Omental fat pad (tissue), 4 donors: ENCODE measurements around a stretch of chr11.

DNA sequence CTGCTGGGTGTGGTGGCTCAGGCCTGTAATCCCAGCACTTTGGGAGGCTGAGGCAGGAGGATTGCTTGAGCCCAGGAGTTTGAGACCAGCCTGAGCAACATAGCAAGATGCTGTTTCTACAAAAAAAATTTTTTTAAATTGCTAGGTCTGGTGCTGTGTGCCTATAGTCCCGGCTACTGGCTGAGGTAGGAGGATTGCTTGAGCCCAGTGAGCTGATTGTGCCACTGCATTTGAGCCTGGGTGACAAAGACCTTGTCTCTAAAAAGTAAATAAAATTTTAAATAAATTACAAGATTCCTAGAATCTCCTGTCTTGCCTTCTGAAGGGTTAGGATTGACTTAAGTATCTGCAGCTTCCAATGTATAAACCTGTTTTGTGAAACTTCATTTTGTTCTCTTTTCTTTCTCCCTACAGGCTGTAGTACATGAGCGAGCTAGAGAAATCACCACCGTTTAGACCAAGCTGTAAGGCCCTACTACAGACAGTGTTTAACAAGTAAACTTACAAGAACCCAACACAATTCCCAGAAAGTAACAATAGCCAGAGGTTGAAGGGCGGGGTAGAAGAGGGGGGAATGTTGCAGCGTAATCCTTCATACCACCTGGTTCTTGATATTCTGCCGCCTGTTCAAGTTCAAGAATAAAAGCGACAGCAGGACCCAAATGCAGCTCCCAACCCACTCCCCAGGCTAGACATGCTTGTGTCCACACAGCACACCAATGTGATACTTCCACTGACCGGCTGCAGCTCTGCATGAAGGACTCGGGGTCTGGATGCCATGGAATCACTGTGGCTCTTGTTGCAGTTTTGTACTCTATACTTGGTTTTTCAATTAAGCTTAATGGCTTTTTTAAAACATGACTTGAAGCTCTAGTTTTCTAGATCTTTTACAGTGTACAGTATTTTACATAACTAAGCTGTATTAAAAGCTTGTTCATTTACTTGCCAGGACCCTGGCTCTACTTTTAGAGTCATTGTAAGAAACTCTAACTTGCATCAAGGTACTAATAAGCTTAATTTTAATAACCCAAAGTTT, 6.7 kb downstream of the SRPRA start:
- PRO-cap: no peak
- RAMPAGE, long total RNA, 4 experiments: no peak in any of the 4 experiments

- PRO-cap: no peak
- RAMPAGE, long total RNA, 4 experiments: no peak in any of the 4 experiments
Measured at GRCh38 chr11:126265037-126266476, 3.1 kb downstream of the SRPRA start.

DNA sequence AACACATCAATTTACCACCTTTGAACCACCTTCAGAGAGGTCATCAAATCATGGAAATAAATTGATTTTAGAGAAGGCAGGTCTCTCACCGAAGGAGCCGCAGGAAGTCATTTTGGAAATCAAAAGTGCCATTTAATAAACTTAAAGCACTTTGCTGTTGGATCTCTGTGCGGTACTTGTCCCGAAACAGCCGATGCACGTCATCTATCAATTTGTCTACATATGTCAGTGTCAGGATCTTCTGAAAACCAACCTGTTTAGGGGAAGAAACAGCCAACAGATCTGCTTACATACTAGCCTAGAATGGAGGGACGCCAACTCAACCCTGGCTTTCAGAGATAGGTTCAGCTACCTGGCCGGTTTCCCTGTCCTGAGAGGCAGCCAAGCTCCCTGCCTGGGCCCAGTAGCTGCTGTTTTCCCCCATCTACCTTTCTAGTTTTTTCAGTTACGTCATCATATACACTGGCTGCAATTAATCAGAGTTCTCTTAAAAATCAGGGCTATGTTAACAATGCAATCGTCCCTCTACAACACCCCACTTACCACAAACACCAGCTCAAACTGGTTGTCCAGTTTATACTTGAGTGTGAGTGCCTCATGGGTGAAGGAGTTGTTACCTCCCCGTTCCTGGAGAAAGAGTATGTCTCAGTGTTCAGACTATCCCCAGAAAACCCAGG, 1.1 kb downstream of the SRPRA start:
- PRO-cap: no peak
- RAMPAGE, long total RNA, 4 experiments: no peak in any of the 4 experiments

DNA sequence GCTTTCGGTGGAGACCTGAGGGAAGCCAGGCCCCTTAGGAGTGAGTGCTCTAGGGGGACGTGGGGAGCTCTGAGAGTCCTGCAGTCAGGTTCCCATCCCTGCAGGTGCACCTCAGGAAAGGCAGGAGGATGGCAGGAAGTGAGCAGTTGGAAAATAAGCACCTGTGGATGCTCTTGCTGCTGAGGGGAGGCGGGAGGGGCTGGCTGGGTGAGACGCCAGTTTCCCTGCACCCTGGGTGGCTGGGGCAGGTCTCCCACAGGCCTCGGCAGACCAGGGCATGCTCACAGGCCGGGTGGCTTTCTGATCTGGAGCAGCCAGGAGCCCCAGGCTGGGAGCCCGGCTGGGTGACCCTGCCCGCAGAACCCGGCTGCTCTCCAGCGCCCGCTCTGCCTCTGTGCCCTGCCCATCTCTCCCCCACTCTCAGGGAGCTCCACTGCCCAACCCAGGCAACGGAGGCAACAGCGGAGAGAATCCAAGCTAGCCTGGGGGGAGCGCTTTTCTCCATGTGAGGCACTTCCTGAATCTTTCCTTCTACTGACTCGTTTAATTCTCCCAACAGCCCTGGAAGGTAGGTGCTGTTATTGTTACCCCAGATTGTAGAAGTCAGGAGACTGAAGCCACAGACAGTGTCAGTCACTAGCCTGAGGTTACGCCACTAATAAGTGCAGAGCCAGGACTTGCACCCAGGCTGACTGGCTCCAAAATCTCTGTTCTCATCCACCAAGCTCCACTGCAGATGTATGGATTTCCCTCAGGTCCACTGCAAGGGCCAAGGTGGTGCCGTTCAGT, 24.7 kb downstream of the DCPS start:
- PRO-cap: no peak
- RAMPAGE, long total RNA, 4 experiments: no peak in any of the 4 experiments

GRCh38 chr11:126339751-126340417, 15.6 kb upstream of the ST3GAL4 start:
- PRO-cap: no peak
- RAMPAGE, long total RNA, 4 experiments: no peak in any of the 4 experiments

GRCh38 chr11:126366840-126367481, 11.5 kb downstream of the ST3GAL4 start:
- PRO-cap: no peak
- RAMPAGE, long total RNA, 4 experiments: no peak in any of the 4 experiments

DNA sequence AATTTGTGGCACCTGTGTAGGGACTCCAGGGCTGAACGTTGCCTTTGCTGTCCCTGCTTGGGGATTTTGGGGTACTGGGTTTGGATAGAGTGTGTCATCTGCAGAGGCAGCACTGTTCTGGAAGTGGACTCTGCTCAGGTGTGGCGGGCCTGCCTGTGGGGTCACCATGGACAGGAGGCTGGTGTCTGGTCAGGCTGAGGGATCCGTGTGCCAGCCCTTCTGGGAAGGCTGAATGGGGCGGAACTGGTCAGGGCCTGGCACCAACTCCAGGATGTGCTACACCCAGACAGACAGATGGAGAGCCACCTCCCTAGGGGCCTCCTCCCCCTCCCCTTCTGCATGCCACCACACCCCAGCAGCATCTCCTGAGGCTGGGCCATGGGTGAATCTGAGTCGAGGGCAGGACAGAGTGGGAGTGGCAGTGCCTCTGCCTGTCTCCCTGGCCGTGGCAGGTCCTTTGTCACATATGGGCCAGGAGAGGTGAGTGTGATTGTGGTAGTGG, 28.9 kb downstream of the ST3GAL4 start:
- PRO-cap: no peak
- RAMPAGE, long total RNA, 4 experiments: no peak in any of the 4 experiments

DNA sequence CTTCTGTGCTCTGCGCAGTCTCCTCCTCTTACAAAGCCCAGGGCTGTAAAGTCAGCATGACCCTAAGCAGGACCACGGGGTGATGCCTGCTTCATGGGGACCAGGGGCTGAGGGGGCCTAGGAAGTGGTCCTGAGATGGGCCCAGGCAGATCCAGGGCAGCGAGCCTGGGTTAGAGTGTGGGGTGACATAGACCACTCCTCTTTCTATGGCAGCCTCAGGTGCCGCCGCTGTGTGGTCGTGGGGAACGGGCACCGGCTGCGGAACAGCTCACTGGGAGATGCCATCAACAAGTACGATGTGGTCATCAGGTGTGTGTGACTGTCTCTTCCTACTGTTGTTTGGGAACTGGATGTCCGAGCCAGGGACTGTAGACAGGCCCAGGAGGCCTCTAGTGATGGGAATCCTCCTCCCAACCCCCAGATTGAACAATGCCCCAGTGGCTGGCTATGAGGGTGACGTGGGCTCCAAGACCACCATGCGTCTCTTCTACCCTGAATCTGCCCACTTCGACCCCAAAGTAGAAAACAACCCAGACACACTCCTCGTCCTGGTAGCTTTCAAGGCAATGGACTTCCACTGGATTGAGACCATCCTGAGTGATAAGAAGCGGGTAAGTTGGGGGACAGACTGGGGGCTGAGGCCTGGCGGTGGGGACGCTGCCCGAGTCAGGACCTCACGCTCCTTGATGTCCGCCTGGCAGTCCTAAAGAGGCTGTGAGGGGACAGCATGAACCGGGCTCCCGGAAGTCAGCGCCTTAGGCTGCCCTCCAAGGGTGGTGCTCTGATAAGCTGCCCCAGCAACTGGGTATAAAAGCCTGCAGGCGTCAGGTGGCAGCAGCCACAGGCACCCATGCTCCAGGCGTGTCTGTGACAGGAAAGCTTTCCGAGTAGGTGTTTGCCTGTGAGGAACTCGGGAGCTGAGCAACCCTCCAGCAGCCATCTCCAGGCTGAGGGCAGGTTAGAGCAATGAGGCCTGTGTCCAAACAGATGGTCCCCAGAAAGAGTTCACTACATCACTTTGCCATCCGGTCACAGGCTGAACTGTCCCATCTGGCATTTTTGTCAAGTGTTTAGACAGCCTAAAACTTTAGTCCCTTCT, 52.7 kb downstream of the ST3GAL4 start:
- PRO-cap: no peak
- RAMPAGE, long total RNA, 4 experiments: no peak in any of the 4 experiments

DNA sequence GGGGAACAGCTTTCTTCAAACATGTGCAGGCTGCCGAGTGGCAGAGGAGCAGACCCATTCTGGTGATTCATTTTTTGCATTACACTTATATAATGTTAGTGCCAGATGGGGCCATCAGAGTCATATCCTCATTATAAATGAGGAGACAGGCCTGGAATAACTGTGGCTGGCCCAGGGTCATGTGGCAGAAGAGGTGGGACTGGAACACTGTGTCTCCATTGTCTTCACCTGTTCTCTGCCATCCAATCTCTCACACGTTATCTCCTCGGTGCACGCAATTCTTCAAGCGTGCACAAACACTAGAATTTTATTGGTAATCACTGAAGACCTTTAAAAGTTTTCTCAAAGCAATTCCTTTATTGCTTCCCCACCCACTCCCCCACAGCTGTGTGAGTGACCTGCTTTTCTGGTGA, 75.1 kb downstream of the ST3GAL4 start:
- PRO-cap: no peak
- RAMPAGE, long total RNA, 4 experiments: no peak in any of the 4 experiments

GRCh38 chr11:126658418-126659003, 303.0 kb downstream of the ST3GAL4 start:
- PRO-cap: no peak
- RAMPAGE, long total RNA, 4 experiments: no peak in any of the 4 experiments

GRCh38 chr11:126963424-126964091, 37.0 kb downstream of the KIRREL3 start:
- PRO-cap: no peak
- RAMPAGE, long total RNA, 4 experiments: no peak in any of the 4 experiments

DNA sequence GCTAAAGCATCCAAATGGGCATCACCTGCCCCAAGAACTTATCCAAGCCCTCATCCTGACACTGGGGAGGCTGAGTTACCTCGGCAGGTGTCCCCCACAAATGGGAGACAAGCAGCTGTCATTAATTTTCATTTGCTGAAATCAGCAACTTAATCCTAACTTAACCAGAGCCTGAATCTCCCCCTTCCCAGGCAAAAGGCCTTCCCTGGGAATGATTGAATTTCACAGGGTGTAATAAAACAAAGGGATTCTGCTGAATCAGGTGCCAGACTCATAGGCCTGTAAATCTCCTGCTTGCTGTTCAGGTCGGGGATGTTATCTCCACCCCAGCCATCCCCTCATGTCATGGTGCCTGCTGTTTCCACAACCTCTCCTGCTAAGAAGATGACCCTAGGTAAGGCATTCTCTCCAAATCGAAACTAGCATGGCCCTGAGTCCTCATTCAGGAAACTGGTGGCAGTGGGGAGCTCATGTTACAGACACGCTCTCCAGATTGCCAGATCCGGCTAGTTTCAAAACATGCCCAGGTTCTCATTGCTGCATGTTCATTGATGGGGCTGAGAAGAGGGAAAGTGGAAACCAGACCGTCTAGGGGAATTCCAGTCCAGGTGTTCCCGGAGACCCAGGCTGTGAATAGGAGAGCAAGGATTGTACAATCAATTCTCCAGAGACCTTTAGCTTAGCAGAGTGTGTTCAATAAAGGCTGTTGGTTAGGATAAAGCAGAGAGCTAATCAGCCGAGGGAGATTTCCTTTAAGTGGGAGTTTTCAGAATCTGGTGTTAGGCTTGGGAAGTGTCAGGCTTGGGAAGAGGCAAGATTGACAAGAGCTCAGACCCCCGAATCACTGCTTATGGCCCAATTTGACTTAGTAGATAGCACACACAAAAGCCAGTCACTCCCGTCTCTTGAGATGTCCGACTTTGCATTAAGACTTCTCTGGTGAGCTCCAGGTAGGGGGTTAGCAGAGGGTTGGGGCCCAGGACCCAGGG, 105.6 kb upstream of the KIRREL3 start:
- PRO-cap: no peak
- RAMPAGE, long total RNA, 4 experiments: no peak in any of the 4 experiments

GRCh38 chr11:128208325-128209063, 378.9 kb downstream of the ETS1 start:
- PRO-cap: no peak
- RAMPAGE, long total RNA, 4 experiments: no peak in any of the 4 experiments

- PRO-cap: no peak
- RAMPAGE, long total RNA, 4 experiments: no peak in any of the 4 experiments
Measured at GRCh38 chr11:128271301-128271961, 315.9 kb downstream of the ETS1 start.

- PRO-cap: no peak
- RAMPAGE, long total RNA, 4 experiments: no peak in any of the 4 experiments
Measured at GRCh38 chr11:128318823-128319338, 268.5 kb downstream of the ETS1 start.

- PRO-cap: no peak
- RAMPAGE, long total RNA, 4 experiments: start-site peak on the plus strand in 2 of 4 experiments, at chr11:128334889-128334969 at its widest, 14 to 16 reads per replicate; start-site peak on the minus strand in 2 of 4 experiments, at chr11:128334262-128334419 at its widest, 9 to 13 reads per replicate
Measured at GRCh38 chr11:128334151-128335130, 252.9 kb downstream of the ETS1 start.

DNA sequence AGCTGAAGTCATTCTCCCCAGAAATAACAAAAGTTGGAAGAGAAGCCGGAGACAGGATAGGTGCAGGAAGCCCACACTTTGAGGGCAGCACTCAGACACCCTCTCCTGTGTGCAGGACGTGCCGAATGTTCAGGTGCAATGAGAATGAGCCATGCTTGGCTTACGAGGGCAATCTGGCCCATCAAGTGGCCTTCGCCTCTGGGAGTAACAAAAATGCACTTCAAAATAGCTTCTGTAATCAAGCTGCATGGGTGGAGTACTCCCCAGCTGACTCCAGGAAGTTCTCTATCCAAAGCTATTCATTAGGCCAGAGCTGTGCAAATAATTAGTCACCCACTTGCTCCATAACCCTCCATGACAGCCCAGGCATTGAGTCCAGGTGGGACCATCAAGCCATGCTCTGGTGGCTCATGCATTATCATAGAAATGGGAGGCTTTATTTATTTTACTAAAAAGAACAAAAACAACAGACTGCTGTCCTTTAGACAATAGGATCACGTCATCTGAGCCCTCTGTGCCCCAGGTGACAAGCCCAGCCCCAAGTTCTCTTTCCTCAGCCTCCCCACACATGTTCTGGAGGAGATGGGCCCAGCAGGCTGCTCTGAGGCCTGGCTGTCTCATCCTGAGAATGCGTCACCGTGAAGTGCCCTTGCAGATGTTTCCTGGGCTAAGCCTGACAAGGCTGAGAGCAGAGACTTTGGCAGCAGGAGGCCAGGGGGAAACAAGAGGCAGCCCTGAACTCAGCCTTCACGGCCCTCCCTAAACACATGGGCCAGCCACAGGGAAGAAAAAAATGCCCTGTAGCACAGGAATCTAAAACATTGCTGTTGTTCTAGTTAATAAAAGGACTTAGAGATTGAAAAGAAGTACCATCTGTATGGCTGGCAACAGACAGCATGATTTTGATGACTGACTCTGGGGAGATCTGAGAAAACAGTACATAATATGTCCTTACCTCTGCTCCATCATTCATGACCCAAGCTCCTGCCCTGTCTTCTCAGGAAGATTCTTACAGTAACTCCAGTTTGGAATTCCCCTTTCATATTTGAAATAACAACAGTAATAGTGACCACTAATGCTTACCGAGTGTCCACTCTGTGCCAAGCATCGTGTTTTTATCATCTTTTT, 244.6 kb downstream of the ETS1 start:
- PRO-cap: no peak
- RAMPAGE, long total RNA, 4 experiments: no peak in any of the 4 experiments

DNA sequence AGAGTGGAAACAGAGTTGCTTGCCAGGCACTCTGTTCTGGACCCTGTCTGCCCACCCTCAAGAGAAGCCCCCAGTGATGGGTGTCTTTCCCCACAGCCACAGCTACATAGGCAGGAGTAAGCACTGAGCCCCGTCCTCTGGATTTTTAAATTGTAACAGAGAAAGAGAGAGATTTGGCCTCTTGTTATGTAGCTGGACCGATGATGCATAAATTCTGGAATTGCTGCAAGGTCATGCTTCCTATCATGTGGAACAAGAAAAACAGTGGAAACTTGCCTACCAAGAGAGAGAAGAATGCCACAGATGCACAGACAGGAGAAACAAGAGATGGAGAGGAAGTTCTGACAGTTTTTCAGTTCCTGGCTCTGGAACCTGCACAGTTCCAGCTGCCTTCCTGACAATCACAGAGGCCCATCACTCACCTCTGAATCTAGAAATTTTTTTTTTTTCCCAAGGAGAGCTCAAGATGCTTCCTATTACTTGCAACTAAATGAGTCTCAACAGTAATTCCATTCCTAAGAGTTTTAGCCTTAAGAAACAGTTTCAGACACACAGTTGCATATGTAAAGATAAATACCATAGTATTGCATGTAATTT, 150.1 kb downstream of the ETS1 start:
- PRO-cap: no peak
- RAMPAGE, long total RNA, 4 experiments: no peak in any of the 4 experiments

DNA sequence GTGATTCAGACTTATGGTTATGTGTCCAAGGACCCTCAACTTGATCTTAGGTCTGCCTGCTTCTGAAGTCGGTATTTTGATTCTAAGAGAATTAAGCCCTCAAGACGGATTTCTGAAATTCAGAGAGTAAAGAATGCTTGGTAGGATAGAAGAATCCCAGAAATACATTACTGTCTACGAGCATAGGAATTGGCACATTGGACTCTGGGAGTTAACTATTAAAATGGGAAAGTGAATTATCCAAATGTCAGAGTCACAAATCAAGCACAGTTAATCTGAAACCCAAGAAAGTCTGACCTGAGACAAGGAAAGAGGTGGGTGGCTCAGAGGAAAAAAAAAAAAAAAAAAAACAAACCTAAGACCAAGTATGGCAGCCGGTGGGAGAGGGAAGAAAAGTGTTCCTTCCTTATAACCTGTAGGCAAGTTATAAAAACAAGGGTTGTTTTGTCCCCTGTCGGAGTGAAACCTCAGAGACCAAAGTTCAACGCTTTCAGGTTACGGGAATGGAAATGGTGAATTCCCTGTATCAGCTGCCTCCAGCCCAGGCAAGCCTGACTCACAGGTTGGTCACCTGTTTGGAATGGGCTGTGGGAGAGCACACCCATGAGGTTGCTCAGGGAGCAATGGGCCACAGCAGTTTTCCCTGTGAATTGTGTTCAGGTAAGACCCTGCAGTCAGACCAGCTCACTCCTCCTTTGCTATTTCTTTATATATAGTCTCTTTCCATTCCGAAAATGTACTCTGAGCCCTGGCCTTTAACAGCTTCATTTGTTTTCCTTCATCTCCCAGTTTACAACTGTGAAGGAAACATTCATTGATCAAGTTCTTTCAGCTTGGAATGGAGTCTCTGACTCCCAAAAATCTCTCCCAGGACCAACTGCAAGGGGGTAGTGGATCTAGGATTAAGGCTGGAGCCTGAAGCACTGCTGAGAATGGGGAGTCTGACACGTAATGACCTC, 138.9 kb downstream of the ETS1 start:
- PRO-cap: no peak
- RAMPAGE, long total RNA, 4 experiments: no peak in any of the 4 experiments

GRCh38 chr11:128464748-128465622, 122.4 kb downstream of the ETS1 start:
- PRO-cap: no peak
- RAMPAGE, long total RNA, 4 experiments: no peak in any of the 4 experiments